T-cell (primary cell): ENCODE measurements around a stretch of chr13.

DNA sequence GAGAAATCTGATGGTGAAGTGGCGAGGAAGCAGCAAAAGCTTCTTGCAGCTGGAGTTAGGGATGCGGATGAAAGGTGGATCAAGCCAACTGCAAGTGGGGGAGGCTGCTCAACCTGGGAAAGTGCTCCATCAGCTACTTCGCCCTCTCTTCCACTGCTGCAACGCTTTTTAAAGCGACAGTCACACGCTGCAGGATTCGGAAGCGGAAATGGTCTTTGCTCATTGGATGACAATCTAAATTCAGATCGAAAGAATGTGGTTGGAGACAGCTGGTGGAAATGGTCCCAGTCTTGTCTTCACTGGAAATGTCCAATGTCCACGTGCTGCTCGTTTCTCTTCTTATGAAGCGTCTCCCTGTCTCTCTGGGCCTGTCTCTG lies 2.2 kb upstream of the FGF9 start:
- PRO-cap, 7 experiments: no peak in any of the 7 experiments

- PRO-cap, 7 experiments: no peak in any of the 7 experiments
Measured at GRCh38 chr13:21894552-21895060, 223.7 kb downstream of the FGF9 start.

GRCh38 chr13:21930567-21931198 lies 259.8 kb downstream of the FGF9 start:
- PRO-cap, 7 experiments: no peak in any of the 7 experiments

- PRO-cap, 7 experiments: peak in 3 of 7 experiments; most common plus-strand start chr13:22114899 (in 2); most common minus-strand start chr13:22114726 (in 2)
Measured at GRCh38 chr13:22114597-22115555, 444.0 kb downstream of the FGF9 start.

DNA sequence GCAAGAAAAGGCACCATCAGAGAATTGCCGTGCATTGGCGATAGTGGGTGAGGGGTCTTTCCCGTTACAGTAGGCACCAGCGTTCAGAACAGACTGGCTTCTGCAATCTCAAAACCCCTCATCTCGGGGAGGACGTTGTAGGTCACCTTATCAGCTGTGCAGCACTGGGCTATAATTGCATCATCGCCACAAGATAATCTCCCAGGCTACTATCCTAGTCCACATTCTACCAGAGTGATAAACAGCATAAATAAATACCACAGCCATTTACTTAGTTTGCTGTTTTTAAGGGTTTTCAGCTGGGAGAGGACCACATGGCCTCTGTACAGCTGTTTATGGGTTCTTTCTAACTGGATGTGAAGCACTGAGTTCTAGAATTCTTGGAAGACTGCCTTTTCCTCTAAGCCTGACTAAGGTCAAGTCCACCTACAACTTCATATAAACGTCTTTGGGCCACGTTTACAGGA lies 752.7 kb upstream of the SGCG start:
- PRO-cap, 7 experiments: no peak in any of the 7 experiments

DNA sequence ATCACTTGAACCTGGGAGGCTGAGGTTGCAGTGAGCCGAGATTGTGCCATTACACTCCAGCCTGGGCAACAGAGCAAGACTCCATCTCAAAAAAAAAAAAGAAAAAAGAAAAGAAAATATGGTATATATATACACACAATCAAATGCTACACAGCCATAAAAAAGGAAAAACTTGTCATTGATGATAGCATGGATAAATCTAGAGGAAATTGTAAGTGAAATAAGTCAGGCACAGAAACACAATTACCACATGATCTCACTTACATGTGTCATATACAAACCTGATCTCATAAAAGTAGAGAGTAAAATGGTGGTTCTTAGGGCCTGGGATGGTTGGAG lies 396.0 kb upstream of the SGCG start:
- PRO-cap, 7 experiments: no peak in any of the 7 experiments

- PRO-cap, 7 experiments: no peak in any of the 7 experiments
Measured at GRCh38 chr13:22916351-22916704, 264.5 kb upstream of the SGCG start.

DNA sequence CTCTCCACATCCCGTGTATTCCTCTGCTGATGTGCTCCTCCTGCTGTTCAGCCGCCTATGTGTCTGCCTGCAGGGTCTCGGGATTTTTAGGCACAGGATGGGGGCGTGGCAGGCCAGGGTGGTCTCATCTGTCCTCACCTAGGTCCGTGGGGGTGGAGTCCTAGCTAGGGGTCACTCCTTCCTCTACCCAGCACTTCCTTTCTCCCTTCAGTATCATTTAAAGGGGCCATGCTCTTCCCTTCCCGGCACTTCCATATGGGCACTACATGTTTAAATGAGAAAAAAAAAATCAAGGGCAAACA lies 32.9 kb upstream of the SGCG start:
- PRO-cap, 7 experiments: no peak in any of the 7 experiments

- PRO-cap, 7 experiments: no peak in any of the 7 experiments
Measured at GRCh38 chr13:23330773-23331563, 102.5 kb downstream of the SACS start.

DNA sequence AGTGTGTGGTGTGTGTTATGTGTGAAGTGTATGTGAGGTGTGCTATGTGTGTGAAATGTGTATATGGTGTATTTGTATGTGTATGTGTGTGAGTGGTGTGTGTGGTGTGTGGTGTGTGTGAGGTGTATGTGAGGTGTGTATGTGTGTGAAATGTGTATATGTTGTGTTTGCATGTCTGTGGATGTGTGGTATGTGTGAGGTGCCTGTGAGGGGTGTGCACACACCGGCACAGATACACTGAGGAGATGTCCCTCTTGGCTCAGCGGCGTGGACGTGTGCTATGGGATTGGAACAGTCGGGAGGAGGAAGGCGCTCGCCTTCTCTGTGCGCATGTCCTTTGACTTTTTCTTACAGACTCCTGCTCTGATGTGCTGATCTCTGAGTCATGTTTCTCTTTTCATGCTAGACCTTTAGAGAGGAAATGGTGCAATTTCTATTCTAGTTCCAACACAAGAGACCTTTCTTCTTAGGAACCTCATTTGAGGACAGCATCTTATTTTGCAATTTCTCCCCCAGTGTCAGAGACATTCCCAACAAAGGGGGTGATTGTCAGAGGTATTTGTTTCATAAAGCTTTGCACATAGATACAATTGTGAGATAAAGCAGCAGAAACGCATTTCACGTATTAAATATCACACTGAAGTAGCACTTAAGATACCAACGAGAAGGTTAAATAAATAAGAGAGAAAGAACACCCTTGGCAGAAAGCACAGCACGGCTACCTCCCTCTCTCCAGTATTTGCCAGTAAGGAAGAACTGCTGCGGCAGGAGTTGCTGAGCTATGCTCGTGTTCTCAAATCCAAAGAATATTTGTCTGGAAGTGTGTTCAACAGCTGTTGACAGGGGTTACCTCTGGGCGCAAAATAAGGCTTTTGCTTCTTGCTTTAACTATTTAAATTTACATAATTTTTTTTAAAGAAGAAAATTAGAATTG lies 11.2 kb upstream of the TNFRSF19 start:
- PRO-cap, 7 experiments: no peak in any of the 7 experiments

DNA sequence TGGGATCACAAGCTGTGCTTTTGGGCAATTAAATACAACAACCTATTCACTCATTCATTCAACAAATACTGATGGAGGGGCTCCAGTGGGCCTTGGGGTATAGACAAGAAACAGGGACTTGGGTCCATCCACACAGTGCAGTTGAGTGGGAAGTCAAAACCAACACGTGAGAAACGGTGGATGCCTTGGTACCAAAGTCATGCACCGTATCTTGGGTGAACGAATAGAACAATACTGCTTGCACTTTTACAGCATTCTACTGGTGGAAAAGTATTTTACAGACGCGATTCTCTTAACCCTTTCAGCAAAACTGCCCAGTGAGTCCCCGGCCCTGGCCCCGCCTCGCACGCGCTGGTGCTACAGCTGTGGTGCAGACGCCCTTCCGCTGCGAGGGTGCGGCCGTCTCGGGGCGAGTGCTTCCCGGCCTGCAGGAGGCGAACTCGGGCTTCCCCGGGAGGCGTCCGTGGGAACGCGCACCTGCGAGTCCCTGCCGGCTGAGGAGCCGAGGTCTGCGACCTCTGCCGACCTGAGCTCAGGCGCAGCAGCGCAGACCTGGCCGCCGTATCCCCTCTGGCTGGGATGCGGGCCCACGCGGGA lies 8.3 kb downstream of the TNFRSF19 start:
- PRO-cap, 7 experiments: peak in 1 of 7 experiments; most common plus-strand start position 388 of the sequence (in 1)

DNA sequence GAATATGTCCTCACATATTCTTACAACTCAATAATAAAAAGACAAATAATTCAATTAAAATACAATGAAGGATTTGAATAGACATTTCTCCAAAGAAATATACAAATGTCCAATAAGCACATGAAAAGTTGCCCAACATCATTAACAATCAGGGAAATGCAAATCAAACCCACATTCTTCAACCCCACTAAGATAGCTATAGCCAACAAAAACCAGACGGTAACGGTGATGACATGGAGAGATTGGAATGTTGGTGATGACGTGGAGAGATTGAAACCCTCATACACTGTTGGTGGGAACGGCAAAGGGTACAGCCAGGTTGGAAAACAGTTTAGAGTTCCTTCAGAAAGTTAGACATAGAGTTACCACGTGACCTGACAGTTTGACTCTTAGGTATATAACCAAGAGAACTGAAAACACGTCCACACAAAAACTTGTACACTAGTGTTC lies 48.1 kb downstream of the TNFRSF19 start:
- PRO-cap, 7 experiments: no peak in any of the 7 experiments

GRCh38 chr13:23668515-23669195 lies 98.4 kb downstream of the TNFRSF19 start:
- PRO-cap, 7 experiments: no peak in any of the 7 experiments

DNA sequence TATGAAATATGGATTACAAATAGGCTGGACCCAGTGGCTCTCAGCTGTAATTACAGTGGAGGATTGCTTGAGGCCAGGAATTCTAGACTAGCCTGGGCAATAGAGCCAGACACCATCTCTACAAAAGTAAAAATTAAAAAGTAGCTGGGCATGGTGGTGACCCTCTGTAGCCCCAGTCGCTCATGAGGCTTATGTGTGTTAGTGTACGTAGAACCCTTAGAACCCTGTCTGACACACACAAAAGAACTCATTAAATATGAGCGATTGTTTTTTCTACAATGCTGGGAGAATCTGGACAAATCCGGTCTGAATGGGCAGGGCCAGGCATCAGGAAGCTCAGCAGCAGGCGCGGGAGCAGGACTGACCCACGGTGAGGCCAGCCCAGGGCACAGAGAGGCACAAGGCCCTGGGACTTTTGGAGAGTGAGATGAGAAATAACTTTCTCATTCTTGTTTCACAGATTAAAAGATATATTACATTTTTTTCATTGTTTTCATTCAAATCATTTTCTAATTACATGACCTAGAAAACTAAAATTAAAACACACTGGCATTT lies 132.9 kb downstream of the TNFRSF19 start:
- PRO-cap, 7 experiments: no peak in any of the 7 experiments

GRCh38 chr13:23966870-23967078 lies 77.6 kb upstream of the MIPEP start:
- PRO-cap, 7 experiments: peak in 4 of 7 experiments; most common plus-strand start chr13:23966994 (in 3); most common minus-strand start chr13:23966970 (in 2)

- PRO-cap, 7 experiments: no peak in any of the 7 experiments
Measured at GRCh38 chr13:24063241-24063966, 97.1 kb upstream of the SPATA13 start.

DNA sequence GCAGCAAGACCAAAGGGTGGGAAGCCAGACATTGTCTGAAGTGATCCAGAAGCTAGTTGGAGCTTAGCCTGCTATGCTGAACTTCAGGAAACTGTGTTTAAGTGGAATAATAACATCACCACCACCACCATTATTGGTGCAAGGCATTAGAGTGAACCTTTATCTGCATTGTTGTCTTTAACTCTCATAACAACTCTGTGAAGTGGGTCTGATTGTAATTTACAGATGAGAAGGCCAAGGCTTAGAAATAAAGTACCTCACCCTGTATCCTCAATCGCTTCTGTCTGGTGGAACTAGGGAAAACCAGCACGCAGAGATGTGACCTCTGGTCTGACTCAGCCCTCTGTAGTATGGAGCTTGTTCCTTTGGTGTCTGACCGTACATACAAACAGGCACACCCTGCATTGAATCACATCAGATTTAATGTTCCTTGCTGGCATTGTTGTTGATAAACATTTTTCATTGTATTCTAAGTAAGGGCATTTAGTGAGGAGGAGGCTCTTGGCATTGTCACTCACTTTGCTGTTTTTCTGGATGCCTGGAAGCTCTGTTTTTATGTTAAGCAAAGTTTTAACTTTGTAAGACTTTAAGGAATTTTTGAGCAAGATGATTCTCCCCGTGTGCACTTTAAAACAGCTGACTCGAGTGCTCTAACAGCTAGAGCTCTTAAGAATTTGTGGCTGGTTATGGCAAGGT lies 89.1 kb upstream of the SPATA13 start:
- PRO-cap, 7 experiments: no peak in any of the 7 experiments

DNA sequence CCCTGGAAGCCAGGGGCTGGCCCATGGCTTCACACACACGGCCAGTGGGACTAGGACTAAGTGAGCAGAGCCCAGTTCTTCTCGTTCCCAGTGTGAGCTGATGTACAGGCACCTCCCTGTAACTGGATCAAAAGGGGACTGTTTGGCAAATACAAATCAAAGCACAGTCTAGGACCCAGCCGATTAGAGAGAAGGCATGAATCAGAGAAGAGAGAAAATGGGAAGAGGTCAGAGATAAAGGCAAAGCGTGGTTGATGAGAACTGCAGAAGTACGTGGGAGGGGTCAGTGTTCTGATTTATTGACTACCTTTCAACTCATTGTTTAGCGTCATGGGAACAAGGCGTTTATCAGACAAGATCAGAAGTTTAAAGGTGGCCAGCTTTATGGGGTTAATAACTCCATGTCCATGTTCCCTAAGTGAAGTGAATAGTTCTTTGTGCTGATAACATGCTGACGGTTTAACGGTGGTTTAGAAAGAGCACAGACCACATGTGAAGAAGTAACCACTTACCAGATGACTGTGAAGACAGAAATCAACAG lies 30.2 kb upstream of the SPATA13 start:
- PRO-cap, 7 experiments: no peak in any of the 7 experiments

DNA sequence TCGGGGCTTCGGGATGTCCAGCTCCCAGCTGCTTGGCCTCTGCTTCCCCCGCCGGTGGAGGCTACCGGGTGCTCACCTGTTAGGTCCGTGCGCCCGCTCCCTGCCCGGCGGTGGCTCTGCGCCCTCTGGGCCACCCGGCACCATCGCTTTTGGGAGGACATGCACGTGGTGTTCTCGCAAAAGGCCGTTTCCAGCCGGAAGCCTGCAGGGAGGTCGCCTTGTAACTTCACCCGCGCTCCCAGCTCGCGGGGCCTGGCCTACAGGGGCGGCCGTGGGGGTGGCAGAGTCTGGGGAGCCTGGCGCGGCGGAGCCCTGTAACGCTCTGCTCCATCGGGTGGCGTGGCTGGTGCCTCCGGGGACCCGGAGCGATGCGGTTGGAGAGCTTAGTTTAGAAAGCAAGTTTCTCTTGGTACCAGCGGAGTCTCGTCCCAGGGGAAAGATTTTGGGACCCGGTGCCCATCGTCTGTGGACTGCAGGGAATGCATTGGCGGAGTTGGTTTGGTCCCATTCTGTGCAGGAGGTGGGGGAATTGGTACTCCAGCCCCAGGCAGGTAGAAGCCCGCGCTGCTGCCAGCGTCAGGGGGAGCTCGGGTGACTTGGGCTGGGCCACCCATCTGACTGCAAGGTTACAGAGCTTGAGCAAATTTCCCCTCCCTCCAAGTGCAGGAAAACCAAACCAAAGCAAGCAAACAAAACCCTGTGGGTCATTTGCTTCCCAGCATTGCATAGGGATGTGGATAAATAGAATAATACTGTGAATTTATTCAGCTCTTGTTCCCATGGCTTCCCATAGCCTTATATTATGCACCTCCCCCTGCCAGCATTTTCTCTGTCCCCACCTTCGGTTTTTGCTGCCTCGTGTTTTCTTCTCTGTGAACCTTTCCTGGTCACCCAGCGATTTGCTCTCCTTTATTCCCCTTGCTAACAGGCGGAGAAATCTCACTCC lies 780 bp downstream of the SPATA13 start:
- PRO-cap, 7 experiments: peak in 2 of 7 experiments; most common plus-strand start position 271 of the sequence (in 1); most common minus-strand start position 151 of the sequence (in 2)

GRCh38 chr13:24192443-24193166 lies 32.1 kb downstream of the SPATA13 start:
- PRO-cap, 7 experiments: no peak in any of the 7 experiments